RPMI7951 (cell line): ENCODE measurements around a stretch of chr1.

DNA sequence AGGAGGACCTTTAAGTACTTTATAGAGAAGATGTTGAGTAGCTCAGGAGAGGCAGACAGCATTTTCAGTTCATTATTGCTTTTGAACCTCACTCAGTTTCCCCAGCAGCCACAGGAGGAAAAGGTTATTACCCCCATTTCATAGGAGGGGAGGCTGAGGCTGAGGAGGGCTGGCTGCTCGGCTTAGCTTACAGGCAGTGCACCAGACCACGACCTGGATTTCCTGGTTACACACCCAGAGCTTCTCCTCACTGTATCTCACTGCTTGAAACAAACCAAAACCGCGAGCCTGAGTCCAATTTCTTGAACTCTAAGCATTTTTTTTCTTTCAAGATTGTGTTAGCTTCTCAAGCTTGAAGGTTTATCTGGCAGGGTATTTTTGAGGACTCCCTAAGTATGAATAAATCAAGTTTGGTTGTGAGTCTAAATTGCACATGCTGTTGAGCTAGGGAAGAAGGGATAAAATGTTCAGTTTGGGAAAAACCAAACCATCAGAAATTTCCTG lies 188.9 kb upstream of the EDN2 start:
- RAMPAGE, long total RNA, result no peak

DNA sequence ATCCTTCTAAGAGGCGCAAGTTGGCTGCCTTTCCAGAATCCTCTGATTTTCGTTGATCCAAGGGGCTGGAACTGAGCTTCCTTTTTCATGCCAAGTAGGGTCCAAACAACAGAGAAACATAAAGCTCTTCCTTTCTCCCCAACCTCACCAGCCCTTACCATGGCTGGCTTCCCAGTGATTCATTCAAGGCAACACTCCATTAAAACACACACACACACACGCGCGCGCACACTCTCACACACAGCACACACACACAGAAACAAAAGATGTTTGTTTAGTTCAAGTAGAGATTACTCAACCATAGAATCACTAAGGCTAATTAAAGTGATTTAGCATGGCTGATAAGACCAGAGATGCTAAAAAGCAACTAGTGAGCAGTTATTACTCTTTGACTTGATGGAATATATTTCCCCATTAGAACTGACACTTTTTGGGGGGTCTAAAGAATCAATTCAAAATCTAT lies 13.0 kb upstream of the GUCA2A start:
- RAMPAGE, long total RNA, result no peak

- RAMPAGE, long total RNA, result no peak
These were observed 47.3 kb downstream of the FOXJ3 start for GRCh38 chr1:42287684-42288240.

GRCh38 chr1:42680812-42681610 lies 1.2 kb upstream of the YBX1 start:
- RAMPAGE, long total RNA, result no peak

GRCh38 chr1:42683386-42683642 lies 1.1 kb downstream of the YBX1 start:
- RAMPAGE, long total RNA, result no peak

GRCh38 chr1:42766495-42766911 lies 325 bp downstream of the P3H1 start:
- RAMPAGE, long total RNA, result no peak

DNA sequence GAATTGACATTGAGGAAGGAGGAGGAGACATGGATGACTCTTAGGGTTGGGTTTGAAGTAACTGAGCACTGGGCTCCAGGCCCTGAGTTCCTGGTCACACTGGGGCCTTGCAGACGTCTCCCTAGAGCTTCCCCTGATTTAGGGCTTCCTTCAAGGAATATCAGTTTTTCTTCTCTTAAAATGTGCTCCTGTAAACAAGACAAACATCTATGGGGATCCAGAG lies 10.7 kb downstream of the TMEM269 start:
- RAMPAGE, long total RNA, result no peak

GRCh38 chr1:42923416-42924055 lies 35.1 kb downstream of the SLC2A1 start:
- RAMPAGE, long total RNA, result no peak

GRCh38 chr1:42938726-42939774 lies 19.6 kb downstream of the SLC2A1 start:
- RAMPAGE, long total RNA, result no peak

DNA sequence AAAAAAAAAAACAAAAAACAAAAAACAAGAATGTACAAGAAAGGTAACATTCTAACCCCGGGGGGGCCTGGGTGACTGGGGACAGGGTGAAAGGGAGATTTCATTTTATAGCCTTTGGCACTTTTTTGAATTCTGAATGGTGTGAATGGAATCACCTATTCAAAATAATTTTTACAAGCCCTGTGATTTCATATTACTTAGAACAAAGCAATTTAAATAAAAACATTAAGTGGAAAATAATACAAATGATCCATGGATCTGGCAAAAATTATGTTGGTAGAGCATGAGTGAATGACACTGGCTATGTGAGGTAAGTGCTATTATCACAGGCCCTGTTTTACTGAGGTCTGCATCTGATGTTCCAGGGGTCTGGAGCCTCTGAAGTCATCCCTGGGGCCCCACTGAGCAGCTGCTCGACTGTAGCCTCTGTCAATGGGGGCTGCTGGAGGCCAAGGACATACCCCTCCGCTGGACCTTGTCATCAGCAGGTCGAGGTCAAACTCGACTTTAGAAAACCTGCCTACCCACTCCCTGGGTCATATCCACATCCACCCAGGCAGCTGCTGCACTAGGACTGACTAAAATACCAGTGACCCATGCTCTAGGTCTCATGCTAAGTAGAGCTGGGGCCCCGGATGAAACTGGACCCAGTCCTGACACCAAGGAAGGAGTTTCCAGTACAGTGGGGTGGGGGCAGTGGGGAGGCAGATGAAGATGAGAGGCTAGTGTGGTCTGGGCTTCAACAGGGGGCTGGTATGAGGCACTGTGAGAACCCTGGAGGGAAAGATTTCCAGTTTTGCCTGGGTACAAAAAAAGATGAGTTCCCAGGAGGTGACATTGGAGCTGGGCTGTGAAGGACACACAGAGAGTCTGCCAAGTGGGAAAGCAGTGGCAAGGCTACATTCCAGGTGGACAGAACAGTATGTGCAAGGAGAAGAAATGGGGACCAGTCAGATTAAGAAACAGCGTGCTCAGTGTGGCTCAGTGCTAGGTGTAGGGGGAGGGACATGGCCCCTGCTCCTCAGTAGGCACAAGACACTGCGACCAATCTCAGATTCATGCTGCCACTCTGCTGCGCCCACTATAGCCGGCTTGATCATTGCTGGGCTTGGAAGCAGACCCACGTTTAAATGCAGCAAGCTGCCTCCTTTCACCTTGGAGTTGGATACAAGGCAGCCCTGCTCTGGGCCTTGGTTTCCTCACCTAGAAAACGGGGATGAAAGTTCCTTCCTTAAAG lies 12.5 kb downstream of the SLC2A1 start:
- RAMPAGE, long total RNA, result no peak

GRCh38 chr1:42961009-42961644 lies 2.5 kb upstream of the SLC2A1 start:
- RAMPAGE, long total RNA, result no peak

- RAMPAGE, long total RNA, result no peak
These were observed 35.5 kb downstream of the CFAP57 start for GRCh38 chr1:43207505-43208100.

DNA sequence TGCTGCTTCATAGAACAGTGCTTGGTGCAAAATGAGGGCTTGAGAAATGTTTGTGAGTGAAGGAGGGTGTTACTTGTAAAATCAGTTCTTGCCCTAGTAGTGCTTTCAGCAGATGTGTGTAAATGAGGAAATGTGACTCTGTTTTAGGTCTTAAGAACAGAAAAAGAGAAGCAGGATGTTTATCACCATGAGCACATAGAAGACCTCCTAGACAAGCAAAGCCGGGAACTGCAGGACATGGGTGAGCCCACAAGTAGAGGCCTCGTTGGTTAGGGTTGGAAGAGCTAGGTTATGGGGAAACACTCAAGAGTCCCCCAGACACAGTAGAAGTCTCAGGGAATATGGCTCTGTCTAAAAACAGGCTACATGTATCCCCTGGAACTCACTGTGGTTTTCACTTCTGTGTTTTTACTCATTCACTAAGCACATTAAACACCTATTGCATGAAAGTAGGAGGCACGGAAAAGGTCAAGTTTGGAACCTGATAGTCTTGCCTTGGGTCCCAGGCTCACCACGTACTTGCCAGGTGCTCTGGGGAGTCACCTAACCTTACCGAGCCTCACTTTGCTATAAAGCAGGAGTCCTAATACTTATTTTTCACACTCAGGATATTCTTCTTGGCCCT lies 48.4 kb upstream of the TMEM125 start:
- RAMPAGE, long total RNA, result no peak

DNA sequence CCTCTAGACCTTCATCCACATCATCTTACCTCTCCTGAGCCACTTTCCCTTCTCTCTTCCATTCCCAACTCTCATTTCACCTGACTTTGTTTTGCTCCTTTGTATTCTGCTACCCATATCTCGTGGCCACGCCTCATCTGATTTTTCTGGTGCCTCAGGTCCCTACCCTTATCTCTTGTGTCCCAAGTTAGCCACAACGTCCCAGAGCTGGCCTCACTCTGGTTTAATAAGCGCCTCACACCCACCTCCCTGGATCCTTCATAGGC lies 34.9 kb upstream of the TMEM125 start:
- RAMPAGE, long total RNA, result no peak

GRCh38 chr1:43253875-43254355 lies 15.9 kb upstream of the TMEM125 start:
- RAMPAGE, long total RNA, result no peak

GRCh38 chr1:43294275-43294964 lies 6.4 kb upstream of the TIE1 start:
- RAMPAGE, long total RNA, result no peak

DNA sequence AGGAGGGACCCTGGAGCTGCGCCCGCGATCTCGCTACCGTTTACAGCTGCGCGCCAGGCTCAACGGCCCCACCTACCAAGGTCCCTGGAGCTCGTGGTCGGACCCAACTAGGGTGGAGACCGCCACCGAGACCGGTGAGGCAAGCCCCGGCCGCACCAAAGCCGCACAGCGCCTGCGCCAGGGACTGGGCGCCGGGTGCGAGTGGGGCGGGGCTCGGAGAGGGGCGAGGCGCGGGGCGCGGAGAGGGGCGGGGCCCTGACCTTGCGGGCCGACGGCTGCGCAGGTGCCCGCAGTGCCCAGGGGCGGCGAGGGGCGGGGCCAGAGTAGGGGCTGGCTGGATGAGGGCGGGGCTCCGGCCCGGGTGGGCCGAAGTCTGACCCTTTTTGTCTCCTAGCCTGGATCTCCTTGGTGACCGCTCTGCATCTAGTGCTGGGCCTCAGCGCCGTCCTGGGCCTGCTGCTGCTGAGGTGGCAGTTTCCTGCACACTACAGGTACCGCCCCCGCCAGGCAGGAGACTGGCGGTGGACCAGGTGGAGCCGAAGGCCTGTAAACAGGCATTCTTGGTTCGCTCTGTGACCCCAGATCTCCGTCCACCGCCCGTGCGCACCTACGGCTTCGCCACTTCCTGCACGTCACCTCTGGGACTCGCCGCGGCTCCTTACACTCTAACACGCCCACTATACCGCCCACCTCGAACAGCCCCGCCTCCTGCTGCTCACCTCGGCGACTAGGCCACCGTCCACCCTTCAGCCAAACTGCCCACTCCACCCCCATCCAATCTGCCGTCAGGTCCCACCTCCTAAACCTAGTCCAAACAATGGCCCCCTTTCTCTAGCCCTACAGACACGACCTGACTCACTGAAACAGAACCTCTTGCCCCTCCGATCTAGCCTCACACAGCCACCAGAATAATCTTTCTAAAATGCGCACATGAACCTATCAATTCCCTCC lies 9.6 kb upstream of the CDC20 start:
- RAMPAGE, long total RNA, result no peak

GRCh38 chr1:43365898-43366729 lies 1.7 kb downstream of the ELOVL1 start:
- RAMPAGE, long total RNA, result no peak

DNA sequence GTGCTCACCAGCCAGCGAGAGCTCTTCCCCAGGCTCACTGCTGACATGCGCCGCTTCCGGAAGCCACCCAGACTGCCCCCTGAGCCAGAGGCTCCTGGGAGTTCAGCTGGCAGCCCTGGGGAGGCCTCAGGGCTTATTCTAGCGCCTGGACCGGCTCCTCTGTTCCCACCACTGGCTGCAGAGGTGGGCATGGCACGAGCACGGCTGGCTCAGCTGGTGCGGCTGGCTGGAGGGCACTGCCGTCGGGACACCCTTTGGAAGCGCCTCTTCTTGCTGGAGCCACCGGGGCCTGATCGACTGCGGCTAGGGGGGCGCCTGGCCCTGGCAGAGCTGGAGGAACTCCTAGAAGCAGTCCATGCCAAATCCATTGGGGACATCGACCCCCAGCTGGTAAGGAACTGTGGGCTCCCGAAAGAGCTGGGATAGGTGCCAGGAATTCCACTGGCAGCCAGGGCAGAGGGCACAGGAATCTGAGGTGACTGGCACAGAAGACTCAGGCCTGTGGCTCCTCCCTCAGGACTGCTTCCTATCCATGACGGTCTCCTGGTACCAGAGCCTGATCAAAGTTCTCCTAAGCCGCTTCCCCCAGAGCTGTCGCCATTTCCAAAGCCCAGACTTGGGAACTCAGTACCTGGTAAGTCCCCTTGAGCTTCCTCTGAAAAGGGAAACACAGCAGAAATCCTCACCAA lies 5.5 kb downstream of the HYI start:
- RAMPAGE, long total RNA, result no peak

DNA sequence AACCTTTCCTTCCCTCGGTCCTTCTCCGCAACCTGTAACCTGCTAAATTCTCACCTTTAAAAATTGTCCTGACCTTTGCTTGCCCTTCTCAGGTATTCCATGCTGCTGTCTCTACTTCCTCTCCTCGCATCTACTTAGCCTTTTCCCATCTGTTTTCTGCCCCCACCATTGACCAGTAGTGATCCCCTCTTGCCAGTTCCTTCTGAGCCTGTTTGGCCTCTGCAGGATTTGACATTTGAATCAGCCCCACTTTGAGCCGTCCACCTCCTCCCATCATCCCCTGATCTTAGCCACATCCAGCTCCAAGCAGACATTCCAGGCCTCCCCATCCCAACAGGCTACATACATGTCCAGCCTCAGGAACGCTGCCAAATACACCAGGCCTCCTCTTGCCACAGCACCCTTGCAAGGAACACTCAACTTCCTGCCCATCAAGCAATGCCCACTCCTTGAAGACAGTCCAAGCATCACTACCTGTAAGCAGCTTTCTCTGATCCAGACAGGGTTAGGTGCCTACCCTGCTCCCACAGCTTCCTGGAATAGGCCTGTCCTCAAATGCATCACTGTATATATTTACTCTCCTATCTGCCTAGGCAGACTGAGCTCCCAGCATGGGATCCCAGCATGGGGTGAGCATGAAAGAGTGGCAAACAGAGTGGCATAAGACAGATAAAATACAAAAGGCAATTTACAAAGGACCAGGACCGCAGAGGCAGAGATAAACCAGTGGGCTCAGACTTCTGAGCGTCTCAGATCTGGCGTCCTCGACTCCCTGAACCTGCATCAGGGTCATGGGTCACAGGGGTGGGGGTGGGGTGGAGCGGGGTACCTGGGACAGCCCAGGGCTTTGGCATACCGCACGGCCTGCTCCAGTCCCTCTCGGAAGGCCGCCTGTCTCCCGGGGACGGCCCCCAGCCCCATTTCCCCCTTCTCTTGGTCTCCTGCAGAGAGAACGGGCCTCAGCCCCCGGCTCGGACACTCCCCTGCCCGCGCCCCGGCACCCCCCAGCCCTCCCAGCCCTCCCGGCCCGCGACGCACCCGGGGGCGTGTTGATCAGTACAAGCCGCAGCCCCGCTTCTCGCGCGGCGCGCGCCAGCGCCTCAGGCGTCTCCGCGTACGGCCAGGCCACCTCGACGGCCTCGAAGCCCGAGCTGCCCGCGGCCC lies 792 bp downstream of the HYI start:
- RAMPAGE, long total RNA, result no peak